CD14-positive monocyte (primary cell): ENCODE measurements around the gene PDE4C.

DNA sequence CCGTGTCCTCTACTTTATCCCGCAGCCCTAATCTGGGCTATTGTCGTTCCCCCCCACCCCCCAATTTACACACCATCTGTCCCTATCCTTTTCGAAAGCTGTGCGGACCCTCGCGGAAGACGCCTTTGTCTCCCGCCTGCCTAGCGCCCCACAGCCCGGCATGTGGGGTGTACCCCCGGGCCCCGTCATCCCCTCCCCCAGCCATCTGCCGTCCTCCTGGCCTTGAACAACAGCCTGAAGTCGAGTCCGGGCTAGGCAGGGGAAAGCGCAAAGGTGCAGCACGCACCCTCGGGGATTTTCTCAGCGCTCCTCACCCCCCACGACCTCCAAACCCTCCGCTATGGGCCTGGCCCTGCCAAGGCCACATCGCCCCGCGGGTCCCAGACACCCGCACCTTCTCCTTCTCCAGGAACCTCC lies 16.1 kb downstream of the CCDC124 start:
- CAGE, long polyA plus RNA: no peak

- CAGE, long polyA plus RNA: no peak
Observed at GRCh38 chr19:17950038-17951057, 16.6 kb upstream of the KCNN1 start.

DNA sequence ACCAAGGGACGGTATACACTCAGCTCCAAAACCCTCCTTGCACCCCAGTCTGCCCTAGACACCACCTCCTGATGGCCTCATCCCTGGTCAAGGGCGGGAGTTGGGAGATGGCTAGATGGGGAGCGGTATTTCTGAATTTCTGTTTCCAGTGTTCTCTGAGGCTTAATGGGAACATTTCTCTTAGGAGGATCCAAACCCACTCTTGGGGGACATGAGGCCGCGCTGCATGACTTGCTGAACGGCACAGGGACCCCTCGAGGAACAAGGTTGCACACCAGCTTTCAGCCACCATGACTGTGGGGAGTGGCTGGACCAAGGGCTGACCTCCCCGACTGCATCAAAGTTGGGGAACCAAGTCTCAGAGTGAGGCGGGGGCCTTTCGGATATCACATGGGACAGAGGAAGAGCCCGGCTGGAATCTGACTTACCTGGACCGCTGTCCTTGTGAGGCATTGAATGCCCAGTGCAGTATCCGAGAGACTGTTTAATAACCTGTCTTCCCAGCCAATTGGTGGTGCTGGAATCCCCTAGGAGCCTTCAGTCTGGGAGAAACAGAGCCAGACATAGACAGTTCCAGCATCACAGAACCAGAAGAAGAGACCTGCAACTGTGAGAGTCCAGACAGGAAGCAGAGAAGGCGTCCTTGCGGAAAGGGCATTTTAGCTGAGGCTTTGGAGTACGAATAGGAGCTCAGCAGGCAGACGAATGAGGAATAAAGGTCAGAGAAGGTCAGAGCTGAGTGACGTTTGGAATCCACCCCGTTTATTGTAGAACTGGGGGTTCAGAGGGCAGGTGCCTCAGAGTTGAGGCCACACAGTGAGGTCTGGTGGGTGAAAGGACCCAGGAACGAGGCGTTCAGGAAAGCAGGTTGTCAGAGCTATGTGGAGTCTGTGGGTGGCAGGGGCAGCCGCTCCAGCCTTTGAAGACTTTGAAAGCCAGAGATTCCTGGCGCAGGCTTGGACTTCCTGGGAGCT lies 5.0 kb downstream of the ARRDC2 start:
- CAGE, long polyA plus RNA: no peak

DNA sequence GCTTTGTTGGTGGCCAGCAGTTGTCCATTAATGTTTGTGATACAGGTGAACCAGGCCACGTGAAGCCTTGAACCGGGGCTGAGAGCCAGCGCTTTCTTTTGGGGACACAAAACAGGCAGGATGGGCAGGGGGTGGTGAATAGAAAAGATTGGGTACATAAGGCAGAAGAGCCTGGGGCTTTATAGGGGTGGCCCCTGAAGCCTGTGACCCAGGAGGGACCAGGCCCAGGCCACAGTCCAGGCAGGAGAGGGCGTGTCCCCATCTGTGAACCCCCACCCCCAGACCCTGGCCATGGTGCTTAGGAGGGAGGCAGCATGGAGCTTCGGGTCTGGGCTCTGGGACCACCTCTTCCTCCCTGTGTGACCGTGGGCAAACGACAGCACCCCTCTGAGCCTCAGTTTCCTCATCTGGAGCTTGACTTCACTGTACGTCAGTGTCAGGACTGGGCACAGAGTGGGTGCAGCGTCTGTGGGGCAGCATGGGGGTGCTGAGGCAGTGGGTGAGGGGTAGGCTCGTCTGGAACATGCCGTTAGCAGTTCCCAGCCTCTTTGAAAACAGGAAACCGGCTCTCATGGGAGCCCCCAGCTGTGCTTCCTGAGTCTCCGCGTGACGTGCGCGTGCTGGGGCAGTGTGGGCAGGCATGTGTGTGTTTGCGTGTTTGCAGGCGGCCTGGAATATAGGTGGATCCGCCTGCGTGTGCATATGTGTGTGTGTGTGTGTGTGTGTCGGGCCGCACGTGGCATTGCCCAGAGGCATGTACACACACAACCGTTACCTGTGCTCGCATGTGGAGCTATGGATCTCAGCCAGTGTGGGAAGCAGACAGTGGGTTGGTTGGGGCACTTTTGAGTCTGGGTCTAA lies 15.7 kb downstream of the ARRDC2 start:
- CAGE, long polyA plus RNA: no peak

GRCh38 chr19:18110900-18111457 lies 13.4 kb downstream of the MAST3 start:
- CAGE, long polyA plus RNA: no peak

DNA sequence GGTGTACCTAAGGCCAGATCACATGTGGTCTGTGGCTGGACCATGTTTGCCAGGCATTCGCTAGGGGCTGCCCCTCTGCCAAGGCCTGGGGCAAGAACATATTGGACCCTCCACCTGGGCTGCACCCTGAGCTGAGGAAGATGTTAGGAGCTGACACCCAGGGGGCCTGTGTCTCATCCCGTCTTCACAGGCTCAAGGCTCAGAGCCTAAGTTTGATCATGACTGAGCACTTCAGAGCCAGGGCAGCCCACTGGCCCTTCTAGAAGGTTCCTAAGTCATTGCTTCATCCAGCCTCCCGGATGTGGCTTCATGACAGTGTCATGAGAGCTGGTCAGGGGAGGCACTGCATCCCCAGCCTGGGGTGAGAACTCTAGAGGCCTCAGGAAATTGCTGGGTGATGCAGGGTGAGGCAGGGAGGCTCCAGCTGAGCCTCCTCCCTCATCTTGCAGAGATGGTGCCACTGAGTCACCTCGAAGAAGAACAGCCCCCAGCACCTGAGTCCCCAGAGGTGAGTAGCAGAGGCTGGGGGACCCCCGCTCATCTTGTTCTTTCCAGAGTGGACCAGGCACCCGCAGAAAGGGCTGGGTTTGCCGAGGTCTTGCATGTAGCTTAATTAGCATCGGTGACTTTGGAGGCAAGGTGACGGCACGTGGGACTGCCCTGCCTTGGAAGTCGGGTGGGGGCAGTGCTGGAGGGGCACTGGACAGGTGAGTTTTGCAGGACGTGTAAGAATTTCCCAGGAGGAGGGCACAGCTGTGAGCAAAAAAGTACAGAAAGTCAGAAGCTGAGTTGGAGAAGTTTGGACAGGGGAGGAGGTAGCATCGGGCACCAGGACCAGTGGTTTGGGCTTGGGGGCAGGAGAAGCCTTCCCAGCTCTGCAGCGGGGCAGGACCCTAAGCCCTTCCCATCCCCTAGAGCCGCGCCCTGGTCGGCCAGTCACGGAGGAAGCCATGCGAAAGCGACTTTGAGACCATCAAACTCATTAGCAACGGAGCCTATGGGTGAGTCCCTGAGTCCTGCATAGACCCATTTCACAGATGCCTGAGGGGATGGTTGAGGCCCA lies 24.7 kb upstream of the PIK3R2 start:
- CAGE, long polyA plus RNA: no peak

DNA sequence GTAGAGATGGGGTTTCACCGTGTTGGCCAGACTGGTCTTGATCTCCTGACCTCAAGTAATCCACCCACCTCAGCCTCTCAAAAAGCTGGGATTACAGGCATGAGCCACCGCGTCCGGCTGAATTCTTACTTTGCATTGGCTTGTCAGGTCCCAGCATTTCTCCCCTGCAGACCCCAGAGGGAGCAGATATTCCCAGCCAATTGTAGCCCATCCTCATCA lies 7.6 kb upstream of the MPV17L2 start:
- CAGE, long polyA plus RNA: no peak

DNA sequence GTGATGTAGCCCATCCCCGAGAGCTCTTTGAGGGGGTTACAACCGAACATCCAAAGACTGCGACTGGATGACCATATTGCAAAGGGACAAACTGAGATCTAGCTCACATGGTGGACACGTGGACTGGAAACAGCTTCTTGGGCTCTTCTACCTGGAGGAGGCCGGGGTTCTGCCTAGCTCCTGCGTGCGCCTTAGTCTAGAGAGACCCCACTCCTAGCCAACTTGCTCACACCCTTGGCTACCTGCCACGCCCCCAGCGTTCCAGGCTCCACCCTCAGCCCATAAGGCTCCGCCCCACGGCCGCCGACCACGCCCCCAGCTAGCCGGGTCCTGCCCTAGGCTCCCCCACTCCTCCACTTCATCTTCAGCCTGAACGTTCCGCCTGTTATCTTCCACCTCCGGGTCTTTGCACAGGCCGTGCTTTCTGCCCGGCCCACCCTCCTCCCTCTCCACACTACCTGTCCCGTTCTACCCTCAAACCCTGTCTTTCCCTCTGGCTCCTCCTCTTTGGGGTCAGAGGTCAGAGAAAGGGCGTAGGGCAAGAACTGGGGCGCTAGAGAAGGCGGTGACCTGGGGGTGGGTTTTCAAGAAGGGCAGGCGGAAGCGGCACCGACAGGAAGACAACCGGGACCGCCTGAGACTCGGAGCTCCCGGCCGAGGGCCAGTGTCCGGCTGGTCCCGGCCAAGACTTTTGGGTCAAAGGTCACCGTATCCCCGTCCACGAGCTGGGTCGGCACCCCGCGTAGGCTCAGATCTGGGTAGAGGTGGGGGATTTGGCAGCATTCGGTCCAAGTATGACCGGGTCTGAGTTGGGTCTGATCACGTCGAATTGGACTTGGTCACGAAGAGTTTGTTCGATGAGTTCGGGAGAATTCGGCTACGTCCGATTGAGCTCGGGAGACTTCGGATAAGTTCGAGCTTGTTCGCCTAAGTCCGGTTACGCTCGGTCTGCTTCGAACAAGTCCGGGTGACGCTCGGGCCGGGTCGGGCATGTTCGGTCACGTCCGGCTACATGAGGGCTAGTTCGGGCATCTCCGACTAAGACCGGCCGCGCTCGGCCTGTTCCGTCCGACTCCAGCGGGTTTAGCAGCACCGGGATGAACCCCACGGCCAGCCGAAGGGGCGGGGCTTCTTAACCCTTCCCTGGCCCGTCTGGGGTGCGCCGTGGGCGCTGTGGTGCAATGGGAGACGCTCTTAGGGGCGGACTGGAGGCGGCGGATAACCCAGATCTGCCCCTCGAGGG lies 2.2 kb downstream of the PDE4C start:
- CAGE, long polyA plus RNA: no peak

DNA sequence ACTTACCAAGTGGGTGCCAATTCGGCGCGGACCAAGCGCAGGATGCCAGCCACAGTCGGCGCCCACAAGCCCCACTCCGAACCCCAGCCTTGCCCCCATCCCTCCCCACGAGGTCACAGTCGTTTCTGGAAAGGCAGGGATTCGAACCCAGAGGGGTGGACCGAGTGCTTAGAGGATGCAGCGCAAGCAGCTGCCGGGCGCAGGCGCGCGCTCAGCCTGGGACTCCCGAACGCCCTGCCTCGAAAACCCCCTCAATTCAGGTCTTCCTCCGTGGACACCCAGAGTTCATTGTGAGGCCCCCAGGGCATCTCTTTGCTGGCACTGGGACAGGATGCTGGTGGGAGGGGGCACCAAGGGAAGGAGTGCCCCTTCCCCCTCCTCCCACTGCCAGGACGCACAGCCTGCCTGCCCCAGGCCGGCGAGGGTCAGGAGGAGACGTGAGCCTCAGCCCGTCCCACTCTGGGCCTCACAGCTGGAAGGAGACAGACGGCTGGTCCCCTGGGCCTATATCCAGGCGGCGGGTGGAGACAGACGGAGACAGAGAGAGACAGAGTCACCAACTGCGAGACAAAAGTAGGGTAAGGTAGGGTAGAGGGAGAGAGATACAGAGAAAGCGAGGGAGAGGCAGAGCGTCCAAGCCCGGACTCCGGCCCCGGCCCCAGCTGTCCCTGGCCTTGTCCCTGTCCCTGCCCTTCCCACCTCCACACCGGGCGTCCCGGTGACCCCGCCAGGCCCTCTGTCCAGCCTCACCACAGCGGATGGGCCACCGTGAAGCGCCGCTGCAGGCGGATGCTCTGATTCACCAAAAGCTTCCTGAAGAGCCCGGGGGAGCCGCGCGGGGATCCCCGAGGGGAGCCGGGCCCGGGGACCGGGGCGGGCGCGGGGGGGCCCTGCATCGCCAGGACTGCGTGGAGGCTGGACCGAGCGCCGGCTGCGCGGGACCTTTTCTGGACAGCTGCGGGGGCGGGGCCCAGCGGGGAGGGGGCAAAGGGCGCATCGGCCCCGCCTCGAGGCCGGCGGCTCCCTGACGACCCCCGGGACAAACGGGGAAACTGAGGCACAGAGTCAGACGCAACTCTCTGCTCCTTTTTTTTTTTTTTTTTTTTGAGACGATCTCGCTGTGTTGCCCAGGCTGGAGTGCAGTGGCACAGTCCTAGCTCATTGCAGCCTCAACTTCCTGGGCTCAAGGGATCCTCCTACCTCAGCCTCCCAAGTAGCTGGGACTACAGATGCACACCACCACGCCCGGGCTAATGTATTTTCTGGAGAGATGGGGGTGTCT lies at the start of gene PDE4C:
PDE4C (minus strand) TSS at position 919 of the 1,282 bp plus-strand sequence.
- CAGE, long polyA plus RNA: no peak

DNA sequence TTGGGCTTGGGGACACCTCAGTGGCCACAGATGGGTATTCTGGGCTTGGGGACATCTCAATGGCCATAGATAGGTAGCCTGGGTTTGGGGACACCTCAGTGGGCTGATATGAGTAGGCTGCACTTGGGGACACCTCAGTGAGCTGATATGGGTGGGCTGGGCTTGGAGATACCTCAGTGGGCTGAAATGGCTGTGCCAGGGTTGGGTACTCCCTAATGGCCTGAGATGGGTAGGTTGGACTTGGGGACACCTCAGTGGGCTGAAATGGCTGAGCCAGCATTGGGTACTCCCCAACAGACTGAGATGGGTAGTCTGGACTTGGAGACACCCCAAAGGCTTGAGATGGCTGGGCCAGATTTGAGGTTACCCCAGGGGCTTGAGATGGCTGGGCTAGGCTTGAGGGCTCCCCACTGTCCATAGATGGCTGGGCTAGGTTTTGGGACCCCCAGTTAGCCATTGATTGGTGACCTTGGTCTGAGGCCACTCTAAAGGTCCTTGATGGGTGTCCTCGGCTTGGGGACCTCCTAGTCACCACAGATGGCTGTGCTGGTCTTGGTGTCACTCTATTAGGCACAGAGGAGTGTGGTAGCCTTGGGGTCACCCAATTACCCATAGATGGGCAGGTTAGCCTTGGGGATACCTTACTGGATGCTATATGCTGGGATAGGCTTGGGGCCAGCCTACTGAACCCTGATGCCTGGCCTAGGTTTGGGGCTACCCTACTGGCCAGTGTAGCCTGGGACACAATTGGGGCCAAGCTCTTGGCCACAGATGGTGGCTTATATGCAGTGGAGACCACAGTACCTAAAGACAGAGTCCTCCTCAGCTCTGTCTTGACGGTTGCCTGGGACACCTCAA lies 12.0 kb downstream of the IQCN start:
- CAGE, long polyA plus RNA: no peak

DNA sequence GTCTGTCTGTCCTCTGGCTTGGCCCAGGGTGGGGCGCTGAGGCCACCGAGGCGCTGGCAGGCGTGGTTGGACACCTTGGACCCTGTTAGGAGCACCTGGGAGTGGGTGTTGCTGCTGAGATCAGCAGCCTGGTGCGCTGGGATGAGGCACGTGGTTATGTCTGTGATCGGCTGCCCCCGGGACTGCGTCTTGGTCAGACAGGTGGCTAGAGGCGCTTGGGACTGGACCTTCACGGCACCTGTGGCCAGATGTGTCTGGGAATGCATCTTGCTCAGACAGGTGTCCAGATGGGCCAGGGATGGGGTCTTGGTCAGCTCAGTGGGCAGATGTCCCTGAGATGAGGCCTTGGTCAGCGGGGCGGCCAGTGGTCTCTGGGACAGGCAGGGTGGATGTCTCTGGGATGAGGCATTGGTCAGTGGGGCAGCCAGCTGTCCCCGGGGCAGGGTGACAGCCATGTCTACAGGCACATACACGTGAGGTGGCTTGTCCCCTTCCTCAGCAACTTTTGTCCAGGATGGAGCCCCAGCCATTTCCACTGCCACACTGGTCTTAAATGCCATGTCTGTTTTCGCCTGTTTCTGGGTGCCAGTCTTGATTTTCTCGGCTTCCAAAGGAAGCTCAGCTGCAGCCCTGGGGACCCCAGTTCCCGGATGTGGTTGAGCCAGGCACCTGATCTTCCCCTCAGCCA lies 9.0 kb downstream of the IQCN start:
- CAGE, long polyA plus RNA: no peak

- CAGE, long polyA plus RNA: no peak
Observed at GRCh38 chr19:18291592-18292201, 10.3 kb upstream of the JUND start.

GRCh38 chr19:18294387-18295186 lies 13.2 kb upstream of the JUND start:
- CAGE, long polyA plus RNA: no peak

DNA sequence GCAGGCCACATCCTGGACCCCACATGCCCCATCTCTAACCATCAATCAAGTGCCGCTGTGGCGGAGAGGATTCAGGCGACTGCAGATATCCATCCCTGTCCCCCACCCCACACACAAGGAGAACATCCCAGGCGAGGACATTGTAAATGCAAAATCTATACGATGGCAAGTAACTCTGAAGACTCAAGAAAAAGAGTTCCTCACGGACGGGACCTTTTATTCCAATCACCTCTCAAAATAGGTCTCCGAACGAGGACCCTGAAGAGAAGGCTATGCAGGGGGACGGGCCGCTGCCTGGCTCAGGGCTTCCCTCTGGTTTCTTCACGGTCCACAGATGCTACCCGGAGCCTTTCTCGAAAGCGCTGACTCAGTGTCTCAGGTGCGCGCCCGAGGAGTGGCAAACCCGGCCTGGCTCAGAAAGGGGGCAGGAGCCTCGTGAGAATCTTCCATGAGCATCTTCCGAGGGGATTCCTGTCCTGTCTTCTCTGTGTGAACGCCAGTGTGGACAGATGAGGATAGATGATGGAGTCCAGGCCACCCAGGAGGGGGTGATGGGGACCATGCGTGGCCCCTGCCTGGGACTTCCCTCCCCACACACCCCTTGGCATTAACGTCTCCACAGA lies 16.7 kb downstream of the LSM4 start:
- CAGE, long polyA plus RNA: no peak

DNA sequence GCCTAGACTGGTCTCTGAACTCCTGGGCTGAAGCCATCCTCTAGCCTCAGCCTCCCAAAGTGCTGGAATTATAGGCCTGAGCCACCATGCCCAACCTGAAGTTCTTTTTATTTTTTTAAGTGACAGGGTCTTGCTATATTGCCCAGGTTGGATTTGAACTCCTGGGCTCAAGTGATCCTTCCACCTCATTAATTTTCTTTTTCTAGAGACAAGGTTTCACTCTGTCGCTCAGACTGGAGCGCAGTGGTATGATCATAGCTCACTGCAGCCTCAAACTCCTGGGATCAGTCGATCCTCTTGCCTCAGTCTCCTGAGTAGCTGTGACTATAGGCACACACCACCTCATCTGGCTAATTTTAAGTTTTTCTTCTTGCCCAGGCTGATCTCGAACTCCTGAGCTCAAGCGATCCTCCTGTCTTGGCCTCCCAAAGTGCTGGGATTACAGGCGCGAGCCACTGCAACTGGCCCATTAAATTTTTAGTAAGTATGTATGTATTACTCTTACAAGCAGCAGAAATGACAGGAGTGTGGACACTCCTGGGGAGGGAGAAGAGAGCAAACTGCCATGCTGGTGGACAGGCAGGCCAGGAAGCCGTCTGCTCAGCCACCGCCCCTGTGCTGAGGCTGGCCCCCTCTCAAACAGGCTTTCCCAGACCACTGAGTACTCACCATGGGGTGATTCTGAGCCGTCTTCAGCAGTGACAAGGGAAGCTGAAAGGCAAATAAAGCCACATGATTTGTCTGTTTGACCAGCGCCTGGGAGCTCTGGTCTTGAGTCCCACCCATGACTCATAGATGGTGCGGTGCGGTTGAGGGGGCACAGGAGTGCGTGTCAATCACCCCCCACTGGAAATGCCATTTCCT lies 7.3 kb downstream of the LSM4 start:
- CAGE, long polyA plus RNA: no peak

- CAGE, long polyA plus RNA: no peak
Observed at GRCh38 chr19:18319437-18320423, 3.1 kb downstream of the LSM4 start.

- CAGE, long polyA plus RNA: no peak
Observed at GRCh38 chr19:18346100-18346532, 5.7 kb downstream of the PGPEP1 start.

DNA sequence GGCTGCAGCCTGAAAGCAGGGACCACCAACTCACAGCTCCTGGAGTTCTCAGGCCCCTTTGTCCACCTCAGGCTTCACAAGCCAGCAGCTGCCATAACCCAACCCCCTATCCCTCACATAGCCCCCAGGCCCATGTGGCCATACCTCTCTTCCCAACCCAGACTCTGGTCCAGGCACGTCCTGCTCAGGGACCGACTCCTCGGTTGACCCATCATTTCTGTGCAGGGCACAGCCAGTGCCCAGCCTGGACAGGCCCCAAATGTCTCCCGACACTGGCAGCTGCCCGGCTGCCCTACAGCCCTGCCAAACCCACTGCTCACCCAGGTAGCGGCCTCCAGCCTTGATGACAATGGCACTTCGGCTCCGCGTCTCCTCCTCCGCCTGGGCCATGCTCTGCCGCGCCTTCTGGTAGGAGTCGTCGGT lies 27.2 kb upstream of the ISYNA1 start:
- CAGE, long polyA plus RNA: no peak

- CAGE, long polyA plus RNA: no peak
Observed at GRCh38 chr19:18468195-18469056, 30.5 kb upstream of the ISYNA1 start.

- CAGE, long polyA plus RNA: no peak
Observed at GRCh38 chr19:18473447-18473939, 35.6 kb upstream of the ISYNA1 start.